CD14-positive monocyte (primary cell): ENCODE data around the genes KRBOX1, ZNF445 and TMEM42.

GRCh38 chr3:42936118-42936583 is at the start of gene KRBOX1:
TSS of gene KRBOX1 (plus strand) at chr3:42936386.
- CAGE, long polyA plus RNA: no peak

DNA sequence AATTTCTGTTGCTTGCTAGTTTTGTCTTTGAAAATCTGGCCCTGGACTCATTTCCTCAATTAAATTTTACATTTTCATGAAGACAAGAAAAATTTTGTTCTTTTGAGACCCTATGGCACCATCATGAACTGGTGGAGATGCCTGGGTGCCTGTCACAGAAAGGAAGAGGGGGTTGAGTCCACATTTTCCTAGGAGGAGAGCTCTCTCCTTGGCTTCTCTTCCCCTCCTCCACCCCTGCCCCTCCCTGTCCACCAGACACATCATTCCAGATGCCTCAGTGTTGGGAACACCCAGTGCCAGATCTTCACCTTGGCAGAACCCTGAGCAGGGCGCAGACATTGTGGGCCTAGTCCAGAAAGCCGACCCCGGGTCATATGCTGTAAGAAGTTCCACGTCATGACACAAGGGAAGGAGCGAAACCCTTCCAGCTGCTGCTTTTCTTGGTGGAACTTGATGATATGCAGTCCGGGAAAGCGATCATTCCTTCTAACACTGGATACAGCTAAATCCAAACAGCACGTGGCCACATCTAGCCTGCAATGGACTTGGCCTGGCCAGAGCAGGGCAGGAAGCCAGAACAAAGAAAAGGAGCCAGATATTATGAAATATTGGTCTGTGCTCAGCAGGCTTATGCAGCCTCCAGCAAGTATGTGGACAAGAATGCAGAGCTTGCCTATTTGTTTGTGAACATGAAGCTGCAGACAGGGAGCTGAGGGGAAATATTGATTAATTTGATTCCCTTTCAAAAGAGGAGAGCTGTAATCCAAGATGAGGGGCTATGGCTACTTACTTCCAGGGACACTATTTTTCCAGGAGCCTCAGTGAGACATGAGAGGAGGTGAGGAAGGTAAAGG is 22.0 kb downstream of the GASK1A start:
- CAGE, long polyA plus RNA: no peak

DNA sequence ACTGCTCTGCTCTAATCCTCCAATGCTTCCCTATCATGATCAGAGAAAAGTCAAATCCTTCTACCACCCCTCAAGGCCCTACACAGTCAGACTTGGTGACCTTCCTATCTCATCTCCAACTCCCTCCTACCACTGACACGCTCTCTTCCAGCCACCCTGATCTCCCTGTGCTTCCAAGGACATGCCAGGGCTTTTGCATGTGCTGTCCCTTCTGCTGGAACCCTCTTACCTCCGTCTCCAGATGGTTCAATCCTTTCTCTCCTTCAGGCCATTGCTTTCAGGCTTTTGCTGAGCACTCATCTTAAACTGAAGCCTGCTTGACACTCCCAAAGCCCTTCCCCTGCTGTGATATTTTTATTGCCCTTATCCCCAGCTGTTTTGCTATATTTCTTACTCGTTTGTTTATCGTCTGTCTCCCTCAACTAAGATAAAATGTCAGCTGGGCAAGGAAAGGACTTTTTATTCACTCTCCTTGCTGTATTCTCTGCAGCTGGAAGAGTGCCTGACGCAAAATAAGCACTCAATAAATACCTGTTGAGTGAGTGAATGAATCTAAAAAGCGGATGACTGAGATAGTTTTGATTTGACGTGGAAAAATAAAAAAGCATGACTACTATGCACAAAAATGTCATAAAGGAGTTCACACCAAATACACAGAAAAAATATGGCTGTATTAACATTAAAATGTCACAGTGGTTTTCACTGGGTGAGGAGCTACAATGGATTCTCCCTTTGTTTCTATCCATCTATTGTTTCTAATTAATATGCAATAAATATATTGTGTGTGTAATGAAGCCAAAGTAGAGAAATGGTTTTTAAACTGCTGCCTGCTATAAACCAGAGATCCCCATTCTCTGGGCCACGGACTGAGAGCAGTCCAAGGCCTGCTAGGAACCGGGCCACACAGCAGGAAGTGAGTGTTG is 84.8 kb upstream of the POMGNT2 start:
- CAGE, long polyA plus RNA: no peak

DNA sequence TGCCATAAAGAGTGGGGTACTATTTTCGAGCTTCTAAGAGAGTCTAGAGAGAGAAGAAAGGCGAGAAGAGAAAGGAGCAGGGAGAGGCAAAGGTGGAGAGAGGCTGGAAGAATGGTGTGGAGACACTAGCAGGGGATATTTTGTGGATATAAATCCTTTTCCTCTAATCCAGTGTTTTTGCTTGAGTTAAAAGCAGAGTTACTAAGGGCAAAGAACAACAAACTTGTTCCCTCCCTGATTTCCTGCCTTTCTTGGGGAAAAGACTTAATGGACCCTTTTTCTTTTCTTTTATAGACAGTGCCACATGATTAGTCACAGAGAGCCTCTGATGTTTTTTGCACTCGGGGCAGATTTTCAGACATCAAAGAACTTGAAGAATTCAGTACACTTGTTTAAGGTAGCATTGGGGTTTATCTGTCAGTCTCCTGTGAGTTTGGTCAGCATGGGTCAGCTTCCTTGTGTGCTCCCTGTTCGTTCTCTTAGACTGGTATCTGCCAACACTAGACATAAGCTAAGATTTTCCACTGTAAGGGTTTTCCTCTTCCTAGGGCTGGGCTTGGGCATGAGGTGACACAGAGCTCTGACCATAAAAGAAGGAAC is 86.6 kb upstream of the POMGNT2 start:
- CAGE, long polyA plus RNA: no peak

- CAGE, long polyA plus RNA: no peak
Observed at GRCh38 chr3:43214463-43214971, 71.8 kb upstream of the SNRK start.

GRCh38 chr3:43217561-43217941 is 68.8 kb upstream of the SNRK start:
- CAGE, long polyA plus RNA: no peak

DNA sequence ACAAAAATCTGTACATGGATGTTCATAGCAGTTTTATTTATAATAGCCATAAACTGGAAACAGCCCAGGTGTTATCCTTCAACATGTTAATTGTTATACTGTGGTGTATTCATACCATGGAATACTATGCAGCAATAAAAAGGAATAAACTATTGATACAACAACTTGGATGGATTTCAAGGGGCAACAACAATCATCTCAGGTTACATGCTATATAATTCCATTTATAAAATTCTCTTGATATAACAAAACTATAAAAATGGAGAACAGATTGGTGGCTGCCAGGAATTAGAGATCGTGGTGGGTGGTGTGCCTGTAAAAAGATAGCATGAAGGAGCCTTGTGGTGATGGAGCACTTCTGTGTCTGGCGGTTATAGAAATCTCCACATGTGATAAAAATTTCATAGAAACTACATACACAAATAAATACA is 26.9 kb downstream of the SNRK start:
- CAGE, long polyA plus RNA: no peak

- CAGE, long polyA plus RNA: no peak
Observed at GRCh38 chr3:43401725-43402369, 115.5 kb downstream of the SNRK start.

DNA sequence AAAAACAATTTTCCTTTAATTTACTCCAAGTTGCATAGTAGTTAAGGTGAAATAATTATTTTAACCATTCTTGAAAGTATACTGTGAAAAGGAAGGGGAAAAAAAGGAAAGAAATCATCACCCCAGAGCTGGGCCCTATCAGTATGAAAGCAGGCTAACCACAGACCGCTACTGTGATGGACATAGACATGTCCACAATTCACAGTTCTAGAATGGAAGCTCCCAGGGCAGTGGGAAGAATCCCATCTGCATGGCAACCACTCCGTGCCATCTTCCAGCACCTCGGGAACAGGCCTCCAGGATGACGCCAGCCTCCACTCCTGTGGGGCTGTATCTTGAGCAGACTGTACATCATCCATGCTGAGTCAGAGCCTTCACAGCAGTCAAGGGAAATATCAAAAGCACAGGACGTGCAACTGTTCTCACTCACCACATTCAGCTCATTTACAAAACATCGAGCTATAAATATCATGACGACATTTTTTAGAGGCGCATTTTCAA is 119.6 kb downstream of the SNRK start:
- CAGE, long polyA plus RNA: no peak

DNA sequence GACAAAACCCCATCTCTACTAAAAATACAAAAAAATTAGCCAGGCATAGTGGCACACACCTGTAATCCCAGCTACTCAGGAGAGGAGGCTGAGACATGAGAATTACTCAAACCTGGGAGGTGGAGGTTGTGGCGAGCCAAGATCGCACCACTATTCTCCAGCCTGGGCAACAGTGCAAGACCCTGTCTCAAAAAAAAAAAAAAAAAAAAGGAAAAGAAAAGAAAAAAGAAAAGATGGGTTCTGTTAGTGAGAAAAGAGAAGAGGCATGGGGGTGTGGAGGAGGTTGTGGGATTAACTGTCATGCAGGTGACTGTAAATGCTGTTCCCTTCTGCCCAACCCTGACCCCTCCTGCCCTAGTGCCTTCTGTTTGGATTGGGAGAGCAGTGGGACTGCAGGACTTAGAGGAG is 22.4 kb downstream of the ABHD5 start:
- CAGE, long polyA plus RNA: no peak

DNA sequence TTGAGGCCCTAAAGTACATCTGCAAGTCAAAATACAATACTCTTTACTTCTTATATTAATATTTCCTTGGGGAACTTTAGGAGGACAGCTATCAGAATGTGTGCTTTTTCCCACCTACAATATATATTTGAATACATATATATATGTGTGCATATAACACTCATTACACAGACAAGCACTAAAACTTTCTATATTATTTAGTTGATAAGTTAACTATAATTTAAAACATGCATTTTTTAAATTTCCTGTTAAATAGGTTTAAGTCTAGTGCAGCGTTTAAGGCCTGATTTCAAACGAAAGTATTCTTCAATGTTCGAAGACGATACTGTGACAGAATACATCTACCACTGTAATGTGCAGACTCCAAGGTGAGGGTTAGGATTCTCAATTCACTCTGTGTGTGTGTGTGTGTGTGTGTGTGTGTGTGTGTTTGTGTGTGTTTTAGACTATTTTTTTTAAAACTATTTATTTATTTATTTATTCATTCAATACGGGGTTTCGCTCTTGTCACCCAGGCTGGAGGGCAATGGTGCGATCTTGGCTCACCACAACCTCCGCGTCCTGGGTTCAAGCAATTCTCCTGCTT is 24.0 kb downstream of the ABHD5 start:
- CAGE, long polyA plus RNA: no peak

- CAGE, long polyA plus RNA: no peak
Observed at GRCh38 chr3:44477159-44478216, at the start of gene ZNF445. TSS of gene ZNF445 (minus strand) at chr3:44477670.

DNA sequence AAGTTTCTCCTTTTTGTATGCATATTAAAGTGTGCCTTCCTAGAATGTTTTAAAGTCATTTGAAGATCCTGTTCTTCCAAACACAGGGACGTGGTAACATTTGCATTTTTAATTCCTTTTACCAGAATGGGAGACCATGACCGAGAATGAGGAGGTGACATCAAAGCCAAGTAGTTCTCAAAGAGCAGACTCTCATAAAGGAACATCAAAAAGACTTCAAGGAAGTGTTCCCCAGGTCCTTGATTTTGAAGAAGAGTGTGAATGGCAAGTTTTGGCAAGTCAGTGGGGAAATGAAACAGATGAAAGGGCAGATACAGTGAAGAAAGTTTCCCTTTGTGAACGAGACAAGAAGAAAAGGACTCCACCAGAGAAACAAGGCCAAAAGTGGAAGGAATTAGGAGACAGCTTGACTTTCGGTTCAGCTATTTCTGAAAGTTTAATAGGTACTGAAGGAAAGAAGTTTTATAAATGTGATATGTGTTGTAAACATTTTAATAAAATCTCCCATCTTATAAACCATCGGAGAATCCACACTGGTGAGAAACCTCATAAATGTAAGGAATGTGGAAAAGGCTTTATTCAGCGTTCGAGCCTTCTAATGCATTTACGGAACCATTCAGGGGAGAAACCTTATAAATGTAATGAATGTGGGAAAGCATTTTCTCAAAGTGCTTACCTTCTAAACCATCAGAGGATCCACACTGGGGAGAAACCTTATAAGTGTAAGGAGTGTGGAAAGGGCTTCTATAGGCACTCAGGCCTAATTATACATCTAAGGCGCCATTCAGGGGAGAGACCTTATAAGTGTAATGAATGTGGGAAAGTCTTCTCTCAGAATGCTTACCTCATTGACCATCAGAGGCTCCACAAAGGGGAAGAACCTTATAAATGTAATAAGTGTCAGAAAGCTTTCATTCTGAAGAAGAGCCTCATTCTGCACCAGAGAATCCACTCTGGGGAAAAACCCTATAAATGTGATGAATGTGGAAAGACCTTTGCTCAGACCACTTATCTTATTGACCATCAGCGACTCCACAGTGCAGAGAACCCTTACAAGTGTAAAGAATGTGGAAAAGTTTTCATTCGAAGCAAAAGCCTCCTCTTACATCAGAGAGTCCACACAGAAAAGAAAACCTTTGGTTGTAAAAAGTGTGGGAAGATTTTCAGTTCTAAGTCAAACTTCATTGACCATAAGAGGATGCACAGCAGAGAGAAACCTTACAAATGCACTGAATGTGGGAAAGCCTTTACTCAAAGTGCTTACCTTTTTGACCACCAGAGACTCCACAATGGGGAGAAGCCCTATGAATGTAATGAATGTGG is 6.3 kb upstream of the ZNF35 start:
- CAGE, long polyA plus RNA: no peak

DNA sequence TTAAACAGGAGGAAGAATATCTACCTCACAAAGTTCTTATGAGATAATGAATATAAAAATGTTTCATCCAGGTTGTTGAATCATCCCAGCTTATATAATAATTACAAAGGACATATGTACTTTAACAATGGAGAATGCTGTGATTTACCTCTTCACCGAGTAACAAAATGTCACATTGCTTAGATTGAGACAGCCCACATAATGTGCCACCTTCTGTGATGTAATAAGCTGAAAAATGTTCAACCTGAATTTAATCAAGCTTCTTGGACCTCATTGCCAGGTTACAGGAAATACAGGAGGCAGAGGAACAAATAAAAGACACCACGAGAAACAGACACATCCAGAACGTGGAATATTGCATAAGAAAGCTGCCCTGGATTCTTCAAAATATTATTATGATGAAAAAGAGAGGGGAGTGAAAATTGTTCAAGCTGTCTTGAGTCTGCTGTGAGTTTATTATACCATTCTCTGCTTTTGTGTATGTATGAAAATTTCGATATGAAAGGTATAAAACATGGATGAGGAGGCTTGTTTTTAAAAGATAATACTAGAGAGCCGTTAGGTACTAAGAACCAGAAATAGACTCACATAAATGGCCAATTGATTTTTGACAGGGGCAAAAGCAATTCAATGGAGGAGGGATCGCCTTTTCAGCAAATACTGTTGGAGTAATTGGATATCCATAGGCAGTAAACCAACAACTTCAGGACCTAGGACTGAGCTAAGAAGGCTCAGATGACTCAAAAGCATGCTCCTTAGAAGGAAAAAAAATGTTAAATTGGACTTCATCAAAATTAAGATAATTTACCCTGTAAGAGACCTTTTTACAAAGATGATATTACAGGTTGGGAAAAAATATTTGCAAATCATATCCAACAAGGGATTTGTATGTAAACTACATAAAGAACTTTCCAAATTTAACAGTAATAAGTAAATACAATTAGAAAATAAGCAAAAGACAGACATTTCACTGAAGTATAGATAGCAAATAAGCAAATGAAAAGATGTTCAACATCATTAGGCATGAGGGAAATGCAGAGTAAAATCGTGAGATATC is 2.0 kb upstream of the ZNF35 start:
- CAGE, long polyA plus RNA: no peak

DNA sequence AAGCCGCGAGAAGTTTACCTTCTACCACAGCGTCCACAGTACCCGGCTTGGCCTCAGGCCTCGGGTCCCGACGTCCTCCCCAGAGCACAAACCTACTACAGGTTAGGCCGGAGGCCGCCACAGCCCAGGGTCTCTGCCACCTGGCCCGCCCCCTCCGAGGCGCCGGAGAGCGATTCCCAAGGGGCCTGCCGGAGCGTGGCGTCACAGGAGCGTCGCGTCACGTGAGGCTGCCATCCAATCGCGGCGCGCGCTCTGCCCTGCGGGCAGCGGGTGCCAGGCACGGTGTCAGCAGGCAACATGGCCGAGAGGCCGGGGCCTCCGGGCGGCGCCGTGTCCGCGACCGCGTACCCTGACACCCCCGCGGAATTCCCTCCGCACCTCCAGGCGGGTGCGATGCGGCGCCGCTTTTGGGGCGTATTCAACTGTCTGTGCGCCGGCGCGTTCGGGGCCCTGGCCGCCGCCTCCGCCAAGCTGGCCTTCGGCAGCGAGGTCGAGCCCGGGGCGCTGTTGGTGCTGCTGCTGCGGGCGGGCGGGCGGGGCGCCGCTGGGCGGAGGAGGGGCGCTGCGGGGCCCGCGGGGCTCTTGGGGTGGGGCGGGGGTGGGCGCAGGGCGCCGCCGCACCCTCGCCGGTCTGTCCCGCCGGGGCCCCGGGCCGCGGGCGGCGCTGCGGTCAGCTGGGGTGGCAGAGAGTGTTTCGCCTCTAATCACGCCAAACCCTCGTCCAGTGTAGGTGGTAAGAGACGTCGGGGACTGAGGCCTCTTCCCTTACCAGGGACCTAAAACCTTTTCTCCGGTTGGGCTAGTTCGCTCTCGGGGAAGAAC is at the start of gene TMEM42:
TMEM42 (plus strand) TSS at position 285 of the 822 bp plus-strand sequence.
- CAGE, long polyA plus RNA: no peak

- CAGE, long polyA plus RNA: no peak
Observed at GRCh38 chr3:44883911-44884590, 9.6 kb downstream of the TGM4 start.

DNA sequence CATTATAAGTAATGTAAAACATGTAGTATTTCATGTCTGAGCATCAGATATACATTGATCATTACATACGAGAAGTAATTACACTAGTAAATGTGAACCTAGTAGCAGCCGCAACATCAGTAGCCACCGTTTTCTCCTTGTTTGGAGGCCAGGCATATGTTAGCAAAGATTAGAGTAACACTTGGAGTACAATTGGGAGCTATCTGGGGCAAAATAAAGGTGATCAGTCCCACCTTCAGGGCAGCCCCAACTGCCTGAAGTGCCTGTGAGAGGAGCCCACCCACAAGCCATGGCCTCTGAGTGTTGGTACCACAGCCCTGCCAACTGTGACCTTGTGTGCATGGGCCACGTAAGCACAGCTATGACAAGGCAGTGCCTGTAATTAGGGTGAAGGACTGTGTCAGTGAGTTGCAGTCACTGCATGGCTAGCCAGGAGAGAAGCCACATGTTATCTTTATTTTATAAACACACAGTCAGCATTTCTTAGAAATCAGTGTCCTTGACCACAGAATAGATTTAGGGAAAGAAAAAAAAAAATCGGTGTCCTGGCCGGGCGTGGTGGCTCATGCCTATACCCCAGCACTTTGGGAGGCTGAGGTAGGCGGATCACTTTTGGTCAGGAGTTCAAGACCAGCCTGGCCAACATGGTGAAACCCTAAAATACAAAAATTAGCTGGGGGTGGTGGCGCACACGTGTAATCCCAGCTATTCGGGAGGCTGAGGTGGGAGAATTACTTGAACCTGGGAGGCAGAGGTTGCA is 24.8 kb downstream of the EXOSC7 start:
- CAGE, long polyA plus RNA: no peak

GRCh38 chr3:45010966-45011616 is 15.0 kb upstream of the CLEC3B start:
- CAGE, long polyA plus RNA: no peak

GRCh38 chr3:45090783-45091758 is 55.1 kb downstream of the CDCP1 start:
- CAGE, long polyA plus RNA: no peak

DNA sequence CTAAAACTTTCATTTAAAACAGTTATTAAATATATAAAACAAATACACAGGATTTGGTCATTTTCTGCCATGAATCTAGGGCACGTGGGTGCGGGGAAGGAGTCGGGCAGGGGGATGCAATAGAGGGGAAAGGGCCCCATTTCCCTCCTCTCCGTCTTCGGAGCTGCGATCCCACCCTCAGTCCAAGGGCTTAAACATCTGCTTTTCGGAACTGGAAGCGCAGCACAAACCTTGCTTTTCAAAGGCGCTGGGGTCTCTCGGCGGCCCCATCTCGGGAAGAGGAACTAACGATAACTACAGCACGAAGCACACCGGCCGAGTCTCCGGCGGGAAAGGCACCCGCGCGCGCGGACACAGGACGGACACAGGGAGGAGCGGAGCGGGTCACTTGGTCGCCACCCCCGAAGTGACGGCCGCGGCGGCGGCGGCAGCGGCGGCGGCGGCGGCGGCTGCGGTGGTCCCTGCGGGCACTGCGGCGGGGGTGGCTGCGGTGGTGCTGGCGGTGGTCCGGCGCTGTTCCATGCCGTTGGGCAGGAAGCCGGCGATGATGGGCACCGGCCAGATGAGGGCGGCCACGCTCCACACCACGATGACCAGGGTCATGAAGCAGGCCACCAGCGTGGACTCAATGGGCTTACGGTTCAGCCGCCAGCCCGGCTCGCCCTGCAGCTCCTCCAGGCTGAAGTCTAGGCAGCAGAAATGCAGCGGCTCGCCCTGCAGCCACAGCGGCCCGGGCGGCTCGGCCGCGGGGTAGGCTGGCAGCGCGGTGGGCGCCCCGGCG is 1.2 kb downstream of the TMEM158 start:
- CAGE, long polyA plus RNA: no peak